Aortic smooth muscle cell (primary cell): Measurements from ENCODE around the genes QSOX2 and GPSM1.

DNA sequence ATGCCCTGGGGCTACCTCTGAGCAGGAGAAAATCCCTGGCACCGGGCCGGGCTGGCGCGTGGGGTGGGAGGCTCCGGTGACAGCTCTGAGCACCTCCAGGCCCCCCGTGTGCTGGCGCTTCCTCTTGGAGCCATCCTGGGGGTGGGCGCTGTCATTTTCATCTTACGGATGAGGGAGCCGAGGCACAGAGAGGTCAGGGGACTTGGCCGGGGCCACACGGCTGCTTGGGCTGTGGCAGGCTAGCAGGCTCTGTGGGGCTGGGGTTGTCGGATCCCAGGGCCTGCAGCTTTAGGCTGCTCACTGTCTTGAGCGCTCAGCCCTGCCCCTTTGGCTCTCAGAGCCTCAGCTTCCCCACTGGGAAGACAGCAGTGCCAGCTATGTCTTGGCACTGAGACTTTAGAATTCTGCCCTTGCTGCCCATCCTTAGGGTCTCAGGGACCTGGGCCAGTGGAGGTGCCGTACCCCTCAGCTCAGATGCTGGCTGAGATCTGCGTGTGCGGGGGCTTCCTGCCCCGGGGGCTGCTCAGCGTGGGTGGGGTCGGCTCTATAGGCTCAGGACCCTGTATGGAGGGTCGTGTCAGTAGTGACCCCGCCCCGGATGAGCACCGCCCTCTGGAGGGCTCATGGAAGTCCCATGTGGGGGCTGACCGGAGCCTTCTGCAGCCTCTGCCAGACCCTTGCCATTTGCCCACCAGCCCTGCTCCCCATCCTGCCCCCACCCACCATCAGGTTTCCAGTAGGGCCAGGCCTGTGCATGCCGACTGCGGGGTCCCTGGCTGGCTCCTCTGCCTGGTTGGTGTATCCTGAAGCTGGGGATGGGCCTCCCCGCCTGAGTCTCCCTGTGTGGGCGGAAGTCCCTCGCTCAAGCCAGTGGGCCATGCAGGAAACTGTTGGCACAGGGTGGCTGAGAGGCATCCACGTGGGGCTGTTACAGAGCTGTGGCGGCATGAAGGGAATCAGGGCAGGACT lies 88.3 kb downstream of the RXRA start:
- RRBS, result 78% methylated on average over 8 of the region's 32 CpGs

DNA sequence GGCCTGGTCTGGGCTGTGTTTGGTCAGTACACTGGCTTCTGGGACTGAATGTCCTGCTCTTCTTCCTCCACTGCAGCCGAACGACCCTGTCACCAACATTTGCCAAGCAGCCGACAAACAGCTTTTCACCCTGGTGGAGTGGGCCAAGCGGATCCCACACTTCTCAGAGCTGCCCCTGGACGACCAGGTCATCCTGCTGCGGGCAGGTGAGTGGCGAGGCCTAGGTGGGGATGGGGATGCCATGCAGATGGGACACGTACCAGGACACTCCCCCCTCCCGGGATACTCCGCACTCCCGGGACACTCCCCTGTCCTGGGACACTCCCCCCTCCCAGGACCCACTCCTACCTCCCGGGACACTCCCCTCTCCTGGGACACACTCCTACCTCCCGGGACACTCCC lies 95.3 kb downstream of the RXRA start:
- RRBS, result 53% methylated on average over 2 of the region's 13 CpGs

DNA sequence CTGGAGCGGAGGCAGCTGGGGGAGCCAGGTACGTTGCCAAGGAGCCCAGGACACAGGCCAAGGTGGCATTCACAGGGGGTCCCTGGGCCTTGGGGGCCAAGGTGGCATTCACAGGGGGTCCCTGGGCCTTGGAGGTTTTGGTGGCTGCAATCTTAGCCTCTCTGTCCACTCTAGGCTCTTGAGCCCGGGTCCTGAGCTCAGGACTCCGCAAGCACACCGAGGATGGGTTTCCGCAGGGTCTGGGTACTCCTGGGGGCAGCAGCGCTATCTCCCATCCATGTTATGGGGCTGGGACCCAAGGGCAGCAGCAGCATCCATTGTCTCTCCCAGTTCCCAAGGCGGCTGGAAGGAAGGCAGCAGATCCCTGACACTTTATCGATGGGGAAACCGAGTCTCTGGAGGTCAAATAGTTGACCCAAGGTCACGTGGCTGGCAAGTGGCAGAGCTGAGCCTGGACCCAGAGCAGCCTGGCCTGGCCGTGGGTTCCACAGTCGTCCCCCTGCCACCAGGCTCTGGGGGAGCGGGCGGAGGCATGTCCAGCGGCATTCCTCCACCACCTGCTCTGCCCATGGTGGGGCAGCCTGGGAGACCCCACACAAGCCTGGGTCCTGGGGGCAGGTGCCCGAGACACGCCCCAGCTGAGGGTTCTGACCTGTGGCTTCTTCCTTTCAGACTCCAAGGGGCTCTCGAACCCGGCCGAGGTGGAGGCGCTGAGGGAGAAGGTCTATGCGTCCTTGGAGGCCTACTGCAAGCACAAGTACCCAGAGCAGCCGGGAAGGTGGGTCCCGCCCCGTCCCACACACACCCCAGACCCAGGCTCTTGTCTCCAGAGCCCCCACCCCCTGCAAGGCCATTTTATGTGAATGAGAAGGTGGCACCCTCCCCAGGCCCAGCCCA lies 107.4 kb downstream of the RXRA start:
- RRBS, result 92% methylated on average over 4 of the region's 26 CpGs

GRCh38 chr9:134492131-134492597 lies 149.4 kb upstream of the COL5A1 start:
- RRBS, result no CpG with 5 or more reads among the region's 12 CpGs

DNA sequence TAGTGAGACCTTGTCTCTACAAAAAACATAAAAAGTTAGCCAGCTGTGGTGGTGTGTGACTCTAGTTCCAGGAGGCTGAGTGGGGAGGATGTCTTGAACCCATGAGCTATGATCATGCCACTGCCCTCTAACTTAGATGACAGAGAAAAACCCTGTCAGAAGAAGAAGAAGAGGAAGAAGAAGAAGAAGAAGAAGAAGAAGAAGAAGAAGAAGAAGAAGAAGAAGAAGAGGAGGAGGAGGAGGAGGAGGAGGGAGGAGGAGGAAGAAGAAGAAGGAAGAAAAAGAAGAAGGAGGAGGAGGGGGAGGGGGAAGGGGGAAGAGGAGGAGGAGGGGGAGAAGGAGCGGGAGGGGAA lies 62.2 kb upstream of the COL5A1 start:
- RRBS, result no CpG with 5 or more reads among the region's 1 CpG

DNA sequence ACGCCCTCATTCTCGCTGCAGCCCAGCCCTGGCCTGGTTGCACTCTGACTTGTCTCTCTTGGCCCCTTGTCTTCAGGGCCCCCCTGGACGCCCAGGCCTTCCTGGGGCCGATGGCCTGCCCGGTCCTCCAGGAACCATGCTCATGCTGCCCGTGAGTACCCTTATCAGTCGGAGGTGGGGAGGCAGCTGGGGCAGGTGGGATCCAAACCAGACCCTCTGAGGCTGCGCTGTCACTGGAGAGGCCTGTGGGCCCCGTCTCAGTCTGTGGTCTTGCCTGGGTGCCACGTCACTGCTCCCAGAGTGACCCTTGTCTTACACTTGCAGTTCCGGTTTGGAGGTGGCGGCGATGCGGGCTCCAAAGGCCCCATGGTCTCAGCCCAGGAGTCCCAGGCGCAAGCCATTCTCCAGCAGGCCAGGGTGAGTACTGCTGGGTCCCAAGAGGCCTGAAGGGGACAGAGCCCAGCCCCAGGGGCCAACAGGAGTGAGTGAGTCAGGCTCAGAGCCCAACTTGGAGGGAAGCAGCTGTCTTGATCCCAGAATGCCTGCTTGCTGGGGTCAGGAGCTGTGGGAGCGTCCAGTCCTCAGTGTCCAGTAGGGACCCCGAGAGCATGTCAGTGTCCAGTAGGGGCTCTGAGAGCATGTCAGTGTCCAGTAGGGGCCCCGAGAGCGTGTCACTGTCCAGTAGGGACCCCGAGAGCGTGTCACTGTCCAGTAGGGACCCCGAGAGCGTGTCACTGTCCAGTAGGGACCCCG lies 109.0 kb downstream of the COL5A1 start:
- RRBS, result no CpG with 5 or more reads among the region's 24 CpGs

DNA sequence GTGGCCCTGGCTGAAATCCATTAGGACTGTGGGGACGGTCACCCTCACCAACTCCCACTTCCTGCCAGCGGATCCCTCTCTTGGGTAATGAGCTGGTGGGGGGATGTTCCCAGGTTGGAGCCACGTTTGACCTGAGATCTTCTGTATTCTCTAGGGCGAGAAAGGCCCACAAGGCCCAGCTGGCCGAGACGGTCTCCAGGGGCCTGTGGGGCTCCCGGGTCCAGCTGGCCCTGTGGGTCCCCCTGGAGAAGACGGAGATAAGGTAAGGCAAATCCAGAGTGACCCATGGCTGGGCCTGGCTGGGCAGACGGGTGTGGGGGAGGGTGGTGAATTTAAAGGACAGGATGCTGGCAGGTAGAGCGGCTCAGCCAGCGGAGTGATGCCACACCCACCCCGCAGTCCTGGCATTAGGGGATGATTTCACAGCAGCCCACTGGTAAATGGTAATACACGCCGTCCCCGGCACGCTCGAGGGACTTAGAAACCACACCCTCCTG lies 71.5 kb upstream of the FCN2 start:
- RRBS, result 55% methylated on average over 3 of the region's 17 CpGs

DNA sequence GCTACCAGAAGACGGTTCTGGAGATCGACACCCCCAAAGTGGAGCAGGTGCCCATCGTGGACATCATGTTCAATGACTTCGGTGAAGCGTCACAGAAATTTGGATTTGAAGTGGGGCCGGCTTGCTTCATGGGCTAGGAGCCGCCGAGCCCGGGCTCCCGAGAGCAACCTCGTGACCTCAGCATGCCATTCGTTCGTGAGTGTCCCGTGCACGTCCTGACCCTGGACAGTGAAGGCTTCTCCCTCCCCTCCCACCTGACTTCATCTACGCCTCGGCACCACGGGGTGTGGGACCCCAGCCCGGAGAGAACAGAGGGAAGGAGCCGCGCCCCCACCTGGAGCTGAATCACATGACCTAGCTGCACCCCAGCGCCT lies 38.5 kb upstream of the FCN2 start:
- RRBS, result over 99% methylated on average over 3 of the region's 22 CpGs

GRCh38 chr9:135485927-135486526 lies 6.4 kb downstream of the PPP1R26 start:
- RRBS, result 97% methylated on average over 4 of the region's 30 CpGs

DNA sequence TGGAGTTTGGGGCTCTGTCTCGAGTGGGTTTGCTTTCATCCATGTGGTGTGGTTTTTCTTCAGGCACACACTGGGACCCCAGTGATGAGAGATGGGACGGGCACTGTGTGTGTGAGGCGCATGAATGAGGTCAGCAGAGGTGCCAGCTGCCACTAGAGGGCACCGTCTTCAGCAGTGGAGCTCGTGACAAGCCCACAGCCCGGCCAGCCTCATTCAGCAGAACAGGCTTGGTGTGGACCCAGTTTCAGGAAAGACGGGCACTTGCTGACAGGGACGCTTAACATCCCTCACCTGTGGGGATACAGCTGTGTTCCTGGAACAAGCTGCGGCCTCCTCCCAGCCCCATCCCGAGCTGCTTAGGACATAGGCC lies 4.2 kb downstream of the MRPS2 start:
- RRBS, result no CpG with 5 or more reads among the region's 10 CpGs

GRCh38 chr9:135904780-135905356 lies 2.5 kb downstream of the CAMSAP1 start:
- RRBS, result no CpG with 5 or more reads among the region's 20 CpGs

GRCh38 chr9:135906047-135906262 lies 1.4 kb downstream of the CAMSAP1 start:
- RRBS, result no CpG with 5 or more reads among the region's 6 CpGs

DNA sequence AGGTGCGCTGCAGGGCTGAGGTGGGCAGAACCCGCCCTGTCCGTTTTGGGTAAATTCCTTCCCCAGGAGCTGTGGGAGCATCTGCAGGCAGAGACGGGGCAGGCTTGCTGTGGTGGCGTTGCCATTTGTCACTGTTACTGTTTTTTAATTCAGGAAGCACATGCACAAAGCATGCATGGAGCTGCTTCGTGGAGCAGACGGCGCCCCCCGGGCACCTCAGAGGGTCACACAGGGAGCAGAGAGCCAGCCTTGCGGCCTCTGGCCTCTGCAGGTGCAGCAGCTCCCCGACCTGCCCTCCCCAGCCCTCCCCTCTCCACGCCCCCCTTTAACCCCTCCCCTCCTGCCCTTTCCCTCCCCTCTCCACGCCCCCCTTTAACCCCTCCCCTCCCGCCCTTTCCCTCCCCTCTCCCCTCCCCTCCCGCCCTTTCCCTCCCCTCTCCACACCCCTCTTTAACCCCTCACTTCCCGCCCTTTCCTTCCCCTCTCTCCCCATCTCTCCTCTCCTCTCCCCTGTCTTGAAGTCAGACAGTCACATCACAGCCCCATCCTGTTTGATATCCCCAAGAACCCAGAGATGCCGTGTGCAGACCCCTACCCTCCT lies 29.4 kb upstream of the UBAC1 start:
- RRBS, result no CpG with 5 or more reads among the region's 17 CpGs

GRCh38 chr9:136009781-136010718 lies 48.9 kb upstream of the UBAC1 start:
- RRBS, result 89% methylated on average over 12 of the region's 25 CpGs

GRCh38 chr9:136087989-136088520 lies 7.0 kb downstream of the NACC2 start:
- RRBS, result no CpG with 5 or more reads among the region's 16 CpGs

DNA sequence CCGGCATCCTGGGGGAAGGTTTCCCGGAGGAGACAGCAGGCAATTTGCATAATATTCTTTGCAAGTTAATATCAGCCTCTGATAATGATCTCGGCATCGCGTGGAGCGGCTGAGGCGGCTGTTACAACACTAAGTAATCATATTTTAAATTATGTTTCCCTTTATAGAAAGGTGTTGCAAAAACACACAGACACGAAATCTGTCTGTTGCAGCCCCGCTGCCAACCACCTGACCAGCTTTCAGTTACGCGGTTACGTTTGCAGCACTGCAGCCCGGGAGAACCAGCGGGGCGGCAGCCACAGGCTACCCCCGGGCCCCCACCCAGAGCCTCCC lies 6.3 kb downstream of the NACC2 start:
- RRBS, result 52% methylated on average over 4 of the region's 16 CpGs

DNA sequence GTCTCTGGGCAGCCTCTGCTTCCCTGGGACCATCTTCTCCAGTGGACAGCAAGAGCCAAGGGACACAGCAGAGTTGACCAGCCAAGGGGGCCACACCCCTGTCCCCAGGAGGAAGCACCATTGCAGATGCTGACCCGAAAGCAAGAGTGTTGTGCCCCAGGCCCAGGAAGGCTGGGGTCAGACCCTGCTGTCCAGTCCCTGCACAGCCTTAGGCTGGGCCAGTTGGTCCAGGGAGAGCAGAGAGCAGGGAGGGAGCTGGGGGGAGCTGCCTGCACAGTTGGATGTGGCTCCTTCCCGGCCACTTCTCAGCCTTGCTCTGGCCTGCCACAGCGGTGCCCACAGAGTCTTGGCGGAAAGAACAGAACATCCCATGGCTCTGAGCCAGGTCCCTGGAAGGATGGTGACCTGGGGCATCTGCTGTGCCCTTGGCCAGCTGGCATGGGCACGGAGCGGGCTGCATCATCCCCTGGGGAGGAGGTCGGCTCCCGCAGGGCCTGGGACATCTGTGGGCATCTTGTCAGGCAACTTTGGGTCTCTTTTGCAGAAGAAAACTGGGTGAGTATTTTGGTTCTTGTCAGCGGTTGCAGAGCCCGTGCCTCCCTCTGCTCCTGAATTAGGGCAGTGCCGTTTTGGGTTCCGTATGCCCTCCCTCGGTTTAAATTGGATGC lies 10.2 kb upstream of the NACC2 start:
- RRBS, result no CpG with 5 or more reads among the region's 13 CpGs

DNA sequence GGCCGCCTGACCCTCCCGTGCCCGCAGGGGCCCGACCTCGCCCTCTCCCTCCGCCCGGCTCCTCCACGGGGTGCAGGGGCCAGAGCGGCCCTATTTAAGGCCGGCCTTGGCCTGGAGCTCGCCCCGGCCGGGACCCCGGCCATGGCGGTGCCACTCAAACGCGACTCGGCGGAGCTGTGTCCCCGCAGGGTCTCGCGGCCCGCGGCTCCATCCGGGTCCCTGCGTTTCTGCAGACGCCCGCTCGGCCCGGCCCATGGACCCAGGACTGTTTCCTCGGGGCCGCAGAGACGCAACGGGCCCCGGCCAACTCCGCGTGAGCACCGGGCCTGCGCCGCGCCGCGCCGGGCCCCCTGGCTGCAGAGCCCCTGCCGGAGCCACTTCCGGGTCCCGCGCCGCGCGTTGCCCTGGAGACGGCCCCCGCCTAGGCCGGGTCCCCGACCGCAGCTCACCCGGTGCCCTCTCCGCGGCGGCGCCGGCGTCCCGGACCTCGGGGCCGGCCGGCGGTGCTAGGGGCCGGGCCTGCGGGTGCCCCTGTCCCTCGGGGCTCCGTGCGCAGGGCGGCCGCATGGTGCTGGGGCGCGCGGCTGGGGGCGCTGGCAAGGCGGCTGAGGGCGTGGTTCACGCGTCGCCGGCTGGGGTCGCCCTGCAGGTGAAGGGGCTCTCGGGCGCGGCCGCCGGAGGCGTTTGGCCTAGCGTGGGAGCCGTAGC lies 485 bp downstream of the TMEM250 start:
- RRBS, result 2% methylated on average over 41 of the region's 94 CpGs

GRCh38 chr9:136245020-136245902 lies at the start of gene QSOX2:
Gene QSOX2 (minus strand): TSS chr9:136245812.
- RRBS, result 1% methylated on average over 21 of the region's 96 CpGs

DNA sequence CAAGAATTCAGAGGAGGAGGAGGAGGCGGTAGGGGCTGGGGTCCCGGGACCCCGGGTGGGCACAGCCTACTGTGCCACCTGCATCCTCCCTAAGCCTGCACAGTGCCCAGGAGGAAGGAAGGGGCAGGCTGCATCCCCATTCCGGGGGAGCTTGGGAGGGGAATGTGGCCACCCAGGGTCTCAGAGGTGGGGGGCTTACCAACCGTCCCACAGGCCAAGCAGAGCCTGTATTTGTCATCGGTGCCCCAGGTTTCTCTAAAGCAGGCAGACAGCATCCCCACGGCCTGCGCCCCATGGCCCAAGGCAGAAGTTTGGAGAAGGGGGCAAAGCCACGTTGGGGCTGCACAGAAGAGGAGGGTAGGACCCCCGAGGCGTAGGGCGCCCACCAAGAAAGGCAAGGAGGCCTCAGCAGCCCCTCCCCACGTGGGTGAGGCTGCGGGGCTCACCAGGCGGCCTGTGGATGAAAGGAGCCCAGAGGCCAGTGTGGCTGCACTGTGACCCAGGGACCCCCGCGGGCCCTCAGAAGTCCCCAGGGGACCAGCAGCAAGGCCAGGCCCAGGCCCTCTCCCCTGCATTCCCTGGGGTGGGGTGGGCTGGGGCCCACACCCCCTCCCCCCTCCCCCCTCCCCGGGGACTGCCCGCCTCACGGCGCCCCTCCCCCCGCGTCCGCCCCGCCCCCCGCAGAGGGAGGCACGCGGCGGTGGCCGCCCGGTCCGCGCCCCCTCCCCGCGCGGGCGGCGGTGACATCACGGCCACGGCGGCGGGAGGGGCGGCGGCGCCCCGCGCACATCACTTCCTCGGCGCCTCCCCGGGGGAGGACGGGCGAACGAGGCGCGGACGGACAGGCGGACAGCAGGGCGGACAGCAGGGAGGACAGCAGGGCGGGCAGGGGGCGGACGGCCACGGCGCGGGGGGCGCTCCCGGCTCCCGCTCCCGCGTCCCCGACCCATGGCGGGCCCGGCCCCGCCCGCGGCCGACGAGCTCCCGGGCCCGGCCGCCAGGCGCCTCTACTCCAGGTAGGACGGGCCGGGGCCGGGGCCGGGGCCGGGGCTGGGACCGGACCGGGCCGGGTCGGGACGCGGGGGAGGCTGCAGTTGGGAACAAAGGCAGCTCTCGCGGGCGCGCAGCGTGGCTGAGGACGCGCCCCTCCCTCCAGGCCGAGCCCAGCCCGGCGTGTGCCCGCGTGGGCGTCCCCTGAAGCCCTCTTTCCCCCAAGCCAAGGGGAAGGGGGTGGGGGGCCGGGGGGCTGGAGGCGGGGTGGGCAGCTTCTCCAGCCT lies at the start of gene GPSM1:
GPSM1 (plus strand) TSS at position 792 of the 1,277 bp plus-strand sequence.
- RRBS, result 2% methylated on average over 63 of the region's 107 CpGs